Tibial artery (tissue), 1 donor: Measurements from ENCODE around the genes TOMM20L, PRKCH, HIF1A and RHOJ.

DNA sequence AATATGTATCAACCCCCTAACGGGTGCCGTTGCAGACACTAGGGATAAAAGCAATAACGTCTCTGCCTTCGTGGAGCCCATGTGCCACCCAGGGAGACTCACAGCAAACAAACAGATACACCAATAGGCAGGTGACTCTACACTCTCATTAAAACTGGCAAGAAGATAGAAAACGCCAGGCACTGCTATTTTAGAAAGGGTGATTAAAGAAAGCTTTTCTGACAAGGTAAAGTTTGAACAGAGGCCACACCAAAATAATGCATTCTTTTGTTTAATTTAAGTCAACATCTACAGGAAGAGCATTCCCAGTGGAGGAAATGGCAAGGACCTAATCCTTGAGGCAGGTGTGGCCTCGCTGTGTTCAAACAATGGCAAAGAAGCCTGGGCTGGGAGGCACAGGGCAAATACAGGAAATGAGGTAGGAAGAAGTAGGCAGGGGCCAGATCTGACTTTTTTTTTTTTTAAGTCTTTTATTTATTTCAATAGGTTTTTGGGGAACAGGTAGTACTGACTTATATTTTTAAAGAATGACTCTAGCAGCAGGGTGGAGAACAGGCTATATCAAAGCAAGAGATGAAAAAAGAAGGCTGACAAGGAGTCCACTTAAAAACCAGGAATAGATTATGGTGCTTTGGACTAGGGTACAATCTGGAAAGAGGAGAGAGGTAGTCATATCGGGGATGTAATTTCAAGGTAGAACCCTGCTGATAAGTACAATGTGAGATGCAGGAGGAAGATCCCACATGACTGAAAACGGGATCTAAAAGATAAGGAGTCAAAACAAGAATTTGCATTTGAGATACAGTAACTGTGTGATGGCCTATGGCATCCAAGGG is 53.5 kb downstream of the ARMH4 start:
- PRO-cap = no peak

DNA sequence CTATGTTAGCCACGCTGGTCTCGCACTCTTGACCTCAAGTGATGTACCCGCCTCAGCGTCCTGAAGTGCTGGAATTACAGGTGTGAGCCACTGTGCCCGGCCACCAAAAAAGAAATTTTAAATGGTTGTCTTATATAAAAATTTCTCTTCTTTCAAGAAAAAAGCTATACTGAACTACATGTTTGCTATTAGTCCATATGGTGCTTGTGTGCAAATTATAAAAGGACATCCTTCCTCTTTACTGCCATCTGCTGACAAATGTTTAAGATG is 33.0 kb upstream of the TOMM20L start:
- PRO-cap = no peak

GRCh38 chr14:58395607-58396853 is at the start of gene TOMM20L:
Gene TOMM20L (plus strand): TSS chr14:58395930.
- PRO-cap = bidirectional peak, plus-strand start at chr14:58395939, minus-strand start at chr14:58395804; bidirectional peak, plus-strand start at chr14:58396096, minus-strand start at chr14:58396006

DNA sequence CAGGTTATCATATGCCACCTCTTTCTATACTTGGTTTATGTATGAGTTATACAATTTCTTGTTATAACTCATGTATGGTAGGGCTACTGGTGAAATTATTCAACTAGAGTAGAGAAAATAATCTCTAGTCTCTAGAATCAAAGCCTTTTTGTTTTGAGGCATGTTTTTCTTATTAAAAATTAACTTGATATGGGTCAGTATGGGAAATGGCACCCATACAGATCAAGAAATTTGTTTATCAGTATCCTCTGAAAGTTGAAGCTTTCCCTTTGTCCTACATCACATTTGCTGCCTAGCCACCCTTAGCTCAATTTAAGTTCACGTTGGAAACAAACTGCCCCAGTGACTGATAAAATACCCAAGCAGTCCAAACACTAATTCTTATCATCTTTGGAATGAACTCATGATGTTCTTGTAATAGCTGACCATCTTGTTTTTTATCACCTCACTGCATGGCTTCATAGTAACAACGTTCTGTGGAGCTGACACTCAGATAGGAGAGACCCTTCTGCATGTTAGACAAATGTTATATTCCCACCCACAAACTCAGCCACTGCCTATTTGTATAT is 93.5 kb downstream of the GPR135 start:
- PRO-cap = no peak

DNA sequence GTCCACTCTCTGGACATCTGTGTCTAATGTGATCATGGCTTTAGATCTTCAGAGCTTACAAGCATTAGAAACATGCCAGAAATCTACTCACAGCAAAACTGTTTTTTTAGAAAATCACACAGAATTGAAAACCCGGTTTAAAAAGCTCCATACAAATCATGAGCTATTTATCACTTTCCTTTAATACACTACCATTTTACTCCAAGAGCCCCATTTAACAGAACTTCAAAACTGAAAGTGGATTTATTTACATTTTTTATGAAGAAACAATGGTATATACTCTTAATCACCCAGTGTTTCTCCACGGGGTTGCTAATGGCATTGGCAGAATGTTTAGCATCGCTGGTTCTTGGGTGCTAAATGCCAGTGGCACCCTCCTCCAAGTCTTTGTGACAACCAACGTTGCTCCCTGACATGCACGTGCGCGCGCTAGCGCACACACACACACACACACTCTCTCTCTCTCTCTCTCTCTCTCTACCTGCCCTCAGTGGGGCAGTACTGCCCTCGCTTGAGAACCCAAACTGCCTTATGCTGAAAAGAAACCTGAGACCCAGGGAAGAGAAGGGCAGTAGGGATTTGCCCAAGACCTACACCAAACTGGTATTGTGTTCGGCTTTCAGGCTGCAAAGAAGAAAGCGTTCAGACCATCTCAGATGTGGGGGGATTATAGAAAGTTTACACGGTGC is 82.0 kb downstream of the PPM1A start:
- PRO-cap = no peak

GRCh38 chr14:60890129-60890824 is 90.6 kb downstream of the TRMT5 start:
- PRO-cap = no peak

GRCh38 chr14:61080312-61081151 is 99.5 kb downstream of the SLC38A6 start:
- PRO-cap = no peak

- PRO-cap = bidirectional peak, plus-strand start at chr14:61321705, minus-strand start at chr14:61321646
Observed at GRCh38 chr14:61321337-61321985, at the start of gene PRKCH. Gene PRKCH (plus strand): TSS chr14:61321579.

GRCh38 chr14:61343790-61344731 is 22.7 kb downstream of the PRKCH start:
- PRO-cap = no peak

- PRO-cap = no peak
Observed at GRCh38 chr14:61451464-61451899, 130.1 kb downstream of the PRKCH start.

DNA sequence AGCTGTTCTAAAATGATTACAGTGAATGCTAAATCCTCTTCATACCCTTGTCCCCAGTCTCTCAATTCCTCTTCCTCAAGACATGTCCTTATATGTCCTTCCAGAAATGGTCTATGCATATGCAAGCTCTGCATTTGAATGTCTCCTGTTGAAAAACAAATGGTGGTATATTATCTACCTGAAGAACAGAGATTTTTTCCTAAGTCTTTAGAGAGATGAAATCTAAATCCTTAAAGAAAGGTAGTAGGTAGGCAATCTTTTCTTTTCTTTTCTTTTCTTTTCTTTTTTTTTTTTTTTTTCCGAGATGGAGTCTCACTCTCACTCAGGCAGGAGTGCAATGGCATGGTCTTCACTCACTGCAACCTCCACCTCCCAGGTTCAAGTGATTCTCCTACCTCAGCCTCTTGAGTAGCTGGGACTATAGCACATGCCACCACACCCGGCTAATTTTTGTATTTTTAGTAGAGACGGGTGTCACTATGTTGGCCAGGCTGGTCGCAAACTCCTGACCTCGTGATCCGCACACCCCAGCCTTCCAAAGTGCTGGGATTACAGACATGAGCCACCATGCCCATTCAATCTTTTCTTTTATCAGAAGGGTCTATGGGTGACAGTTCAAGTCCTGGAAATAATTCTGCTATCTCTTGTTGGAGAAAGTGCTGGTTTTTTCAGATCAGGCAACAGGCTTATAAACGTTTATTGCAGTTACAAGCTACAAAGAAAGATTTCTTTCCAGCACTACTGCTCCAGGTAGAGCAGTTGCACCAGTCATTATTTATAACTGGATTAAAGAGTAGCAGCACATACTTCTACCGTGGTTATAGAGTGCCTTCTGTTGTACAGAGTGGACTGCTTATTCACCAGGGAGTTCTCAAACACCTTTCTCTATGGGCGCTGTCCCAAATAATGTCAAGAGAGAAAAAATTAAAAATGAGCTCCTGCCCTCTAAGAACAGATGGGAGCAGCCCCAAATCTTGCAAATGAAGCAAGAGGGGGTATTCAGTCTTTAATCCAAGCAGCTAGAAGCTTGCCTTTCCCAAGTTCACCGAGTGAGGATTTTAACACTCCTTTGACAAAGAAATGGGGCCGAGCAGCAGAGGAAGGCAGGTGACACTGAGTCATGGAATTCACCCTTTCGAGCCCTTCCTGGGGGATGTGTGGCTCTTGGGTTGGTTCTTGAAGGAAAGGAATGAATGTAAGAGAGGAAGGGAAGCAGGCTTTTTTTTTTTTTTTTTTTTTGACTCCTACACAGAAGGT is 180.8 kb downstream of the PRKCH start:
- PRO-cap = no peak

- PRO-cap = no peak
Observed at GRCh38 chr14:61567958-61569315, 126.9 kb upstream of the HIF1A start.

DNA sequence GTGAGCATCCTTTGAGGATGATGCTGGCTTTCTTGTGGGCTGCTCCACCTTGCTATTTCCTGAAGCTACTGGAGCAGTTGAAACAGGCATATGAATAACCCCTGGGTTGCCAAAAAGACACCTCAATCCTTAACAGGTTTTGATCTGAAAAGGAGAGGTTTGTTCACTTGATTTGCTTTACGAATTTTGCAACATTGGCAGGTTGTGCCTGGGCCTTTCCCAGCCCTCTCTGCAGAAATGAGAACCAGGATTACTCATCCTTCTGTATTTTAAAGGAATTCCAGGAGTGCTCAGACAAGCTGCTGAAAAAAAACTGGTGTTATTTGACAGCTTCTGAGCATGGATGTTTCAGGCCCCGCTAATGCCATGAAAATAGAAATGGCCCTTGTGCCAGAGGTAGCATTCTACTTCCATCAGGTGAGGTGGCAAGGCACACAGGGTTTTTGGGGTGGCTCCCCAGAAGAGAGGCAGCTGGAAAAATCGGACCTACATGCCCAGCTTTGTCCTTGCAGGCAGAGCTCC is 121.2 kb upstream of the HIF1A start:
- PRO-cap = no peak

DNA sequence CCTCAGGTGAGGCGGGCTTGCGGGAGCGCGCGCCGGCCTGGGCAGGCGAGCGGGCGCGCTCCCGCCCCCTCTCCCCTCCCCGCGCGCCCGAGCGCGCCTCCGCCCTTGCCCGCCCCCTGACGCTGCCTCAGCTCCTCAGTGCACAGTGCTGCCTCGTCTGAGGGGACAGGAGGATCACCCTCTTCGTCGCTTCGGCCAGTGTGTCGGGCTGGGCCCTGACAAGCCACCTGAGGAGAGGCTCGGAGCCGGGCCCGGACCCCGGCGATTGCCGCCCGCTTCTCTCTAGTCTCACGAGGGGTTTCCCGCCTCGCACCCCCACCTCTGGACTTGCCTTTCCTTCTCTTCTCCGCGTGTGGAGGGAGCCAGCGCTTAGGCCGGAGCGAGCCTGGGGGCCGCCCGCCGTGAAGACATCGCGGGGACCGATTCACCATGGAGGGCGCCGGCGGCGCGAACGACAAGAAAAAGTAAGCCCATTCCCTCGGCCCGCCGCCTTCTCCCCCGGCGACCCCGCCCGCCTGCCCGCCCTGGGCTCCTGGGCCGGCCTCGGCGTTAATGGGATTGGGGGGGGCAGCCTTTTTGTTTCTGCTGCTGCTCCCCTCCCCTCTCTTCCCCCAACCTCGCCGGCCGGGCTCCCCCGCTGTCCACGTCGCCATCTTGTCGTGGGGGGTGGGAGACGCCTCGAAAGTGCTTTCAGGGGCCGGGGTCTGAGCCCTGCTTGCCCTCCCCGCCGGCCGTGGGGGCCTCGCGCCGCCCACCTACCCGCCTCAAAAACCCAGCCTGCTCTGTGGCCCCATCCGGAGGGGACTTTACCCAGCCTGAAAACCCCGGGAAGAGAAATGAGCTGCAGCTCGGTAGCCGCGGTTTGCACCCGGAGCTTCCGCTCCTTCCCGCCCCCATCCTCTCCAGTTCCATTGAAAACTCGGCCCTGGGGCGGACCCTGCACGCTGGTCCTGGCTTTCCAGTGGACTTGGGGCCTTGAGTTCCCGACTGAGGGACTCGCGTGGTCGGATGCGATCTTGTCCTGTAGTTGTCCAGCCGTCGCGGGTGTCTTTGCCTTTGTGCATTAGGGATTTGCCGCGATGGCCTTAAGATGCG is at the start of gene HIF1A:
Gene HIF1A (plus strand): TSS at position 138 of the 1,095 bp plus-strand sequence.
- PRO-cap = bidirectional peak, plus-strand start at position 148 of the sequence, minus-strand start outside the sequence; bidirectional peak, plus-strand start at position 660 of the sequence, minus-strand start at position 656 of the sequence

DNA sequence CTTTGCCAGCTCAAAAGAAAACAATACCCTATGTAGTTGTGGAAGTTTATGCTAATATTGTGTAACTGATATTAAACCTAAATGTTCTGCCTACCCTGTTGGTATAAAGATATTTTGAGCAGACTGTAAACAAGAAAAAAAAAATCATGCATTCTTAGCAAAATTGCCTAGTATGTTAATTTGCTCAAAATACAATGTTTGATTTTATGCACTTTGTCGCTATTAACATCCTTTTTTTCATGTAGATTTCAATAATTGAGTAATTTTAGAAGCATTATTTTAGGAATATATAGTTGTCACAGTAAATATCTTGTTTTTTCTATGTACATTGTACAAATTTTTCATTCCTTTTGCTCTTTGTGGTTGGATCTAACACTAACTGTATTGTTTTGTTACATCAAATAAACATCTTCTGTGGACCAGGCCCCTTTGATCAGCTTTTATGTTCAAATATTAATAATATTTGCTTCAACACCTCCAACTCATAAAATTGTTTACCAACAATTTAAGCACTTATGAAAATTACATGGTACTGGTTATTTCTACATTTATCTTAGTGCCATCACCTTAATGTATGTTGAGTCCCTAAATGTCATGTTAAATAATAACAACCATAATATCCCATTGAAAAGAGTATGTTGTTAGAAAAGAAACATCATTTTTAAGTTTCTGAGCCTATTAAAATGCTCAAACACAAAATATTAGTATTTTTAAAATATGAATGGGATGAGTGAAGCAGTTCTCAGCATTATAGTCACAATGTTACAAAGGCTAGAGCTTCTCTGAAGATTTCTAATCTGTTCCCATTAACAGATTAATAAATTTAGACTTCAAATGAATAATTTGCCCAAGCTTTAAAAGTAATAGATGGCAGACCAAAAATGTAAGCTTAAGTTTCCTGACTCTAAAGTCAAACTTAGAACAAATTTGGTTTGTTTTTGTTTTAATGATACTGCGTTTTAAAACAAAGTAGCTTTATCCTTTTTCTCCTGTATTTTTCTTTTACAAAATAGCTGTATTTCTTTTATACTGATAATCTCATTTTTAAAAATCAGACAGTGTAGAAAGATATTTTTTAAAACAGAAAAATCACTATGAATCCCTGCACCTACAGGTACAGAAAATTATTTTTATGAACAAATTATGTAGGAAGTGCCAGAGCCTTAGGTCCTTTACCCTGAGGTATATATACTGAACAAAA is 14.0 kb upstream of the SNAPC1 start:
- PRO-cap = no peak

DNA sequence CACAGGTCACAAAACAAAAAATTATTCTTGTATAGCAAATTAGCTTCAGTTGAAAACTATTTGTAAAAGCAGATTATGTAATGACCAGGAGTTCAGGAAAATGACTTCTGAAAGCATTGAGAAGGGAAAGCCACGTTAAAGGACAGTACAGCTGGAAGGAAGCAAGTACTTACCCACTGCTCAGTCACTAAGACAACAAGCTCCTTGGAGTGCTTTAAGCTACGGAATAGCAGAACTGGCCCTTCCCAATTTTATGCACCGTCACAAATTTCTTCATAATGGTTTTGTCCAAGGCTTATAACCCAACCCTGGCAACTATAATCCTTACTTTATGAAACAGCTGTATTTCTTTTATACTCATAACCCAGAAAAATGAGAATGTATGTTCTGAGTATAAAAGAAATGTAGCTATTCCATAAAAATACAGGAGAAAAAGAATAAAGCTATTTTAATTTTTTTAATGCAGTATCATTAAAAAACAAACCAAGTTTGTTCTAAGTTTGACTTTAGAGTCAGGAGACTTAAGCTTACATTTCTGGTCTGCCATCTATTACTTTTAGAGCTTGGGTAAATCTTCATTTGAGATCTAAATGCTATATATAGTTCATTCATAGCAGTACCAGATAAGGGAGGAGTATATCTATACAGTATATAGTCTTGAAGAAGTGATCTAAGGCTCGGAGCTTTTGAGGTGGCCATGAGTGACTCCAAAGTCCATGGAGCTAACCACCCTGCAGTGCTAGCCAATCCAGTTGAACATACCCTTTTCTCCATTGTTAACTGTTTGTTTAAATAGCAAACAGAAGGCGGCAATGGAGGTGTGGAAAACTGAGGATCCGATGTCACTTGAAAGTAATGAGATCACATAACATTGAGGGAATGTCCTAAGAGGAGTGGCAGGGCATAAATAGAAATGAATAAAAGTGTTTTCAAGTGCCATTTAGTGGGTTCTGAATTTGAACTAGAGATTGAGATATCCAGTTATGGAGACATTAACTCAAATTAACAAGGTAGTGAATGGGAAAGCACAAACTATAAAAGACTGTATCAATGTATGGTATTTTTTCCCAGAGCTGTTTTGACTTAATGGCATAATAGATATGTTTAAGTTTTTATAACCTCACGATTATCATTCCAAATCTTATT is 12.6 kb upstream of the SNAPC1 start:
- PRO-cap = unidirectional peak, minus-strand start at position 189 of the sequence

DNA sequence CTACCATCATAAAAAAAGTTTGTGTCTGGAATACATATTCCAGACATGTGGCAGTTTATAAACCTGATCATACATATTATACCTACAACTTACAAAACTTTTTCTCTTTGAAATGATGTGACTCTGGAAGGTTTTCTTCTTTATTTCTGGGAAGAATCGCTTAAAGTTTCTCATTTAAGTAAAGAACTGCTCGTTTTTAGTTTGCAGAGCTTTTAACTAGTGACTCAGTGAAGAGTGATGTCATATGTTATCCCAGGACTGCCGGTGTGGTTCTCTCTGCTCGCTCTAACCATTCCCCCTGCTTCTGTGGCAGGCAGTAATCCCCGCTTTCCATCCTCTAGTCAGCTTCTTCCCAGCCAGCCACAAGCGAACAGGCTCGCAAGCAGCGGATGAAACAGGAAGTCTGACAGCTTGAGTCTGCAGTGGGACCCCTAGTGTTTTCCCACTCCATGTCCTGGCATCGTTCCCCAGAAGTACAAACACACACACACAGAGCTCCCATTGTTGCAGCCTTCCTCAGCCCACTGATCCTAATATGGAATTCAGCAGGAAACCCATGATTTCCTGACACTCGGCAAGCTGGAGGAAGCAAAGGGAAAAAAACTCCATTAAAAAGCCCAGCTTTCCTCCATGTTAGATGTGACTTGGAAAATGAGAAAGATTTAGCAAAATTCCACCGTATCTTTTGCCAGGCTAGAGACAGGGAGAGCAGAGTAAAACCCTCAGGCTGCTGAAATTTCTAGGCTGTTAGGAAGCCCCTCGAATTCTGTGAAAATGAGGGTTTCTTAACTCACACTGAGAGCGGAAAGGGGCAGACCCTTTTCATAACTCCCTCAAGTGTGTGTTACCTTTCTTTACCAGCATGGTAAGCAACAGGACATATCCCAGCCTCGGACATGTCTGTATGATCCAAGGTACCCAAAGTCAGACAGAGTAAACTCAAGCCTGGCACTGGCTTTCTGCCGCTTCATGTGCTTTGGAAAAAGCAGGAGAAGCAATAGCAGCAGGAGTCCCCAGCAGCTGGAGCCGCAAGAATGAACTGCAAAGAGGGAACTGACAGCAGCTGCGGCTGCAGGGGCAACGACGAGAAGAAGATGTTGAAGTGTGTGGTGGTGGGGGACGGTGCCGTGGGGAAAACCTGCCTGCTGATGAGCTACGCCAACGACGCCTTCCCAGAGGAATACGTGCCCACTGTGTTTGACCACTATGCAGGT is at the start of gene RHOJ:
Gene RHOJ (plus strand): TSS at position 608 of the 1,214 bp plus-strand sequence.
- PRO-cap = bidirectional peak, plus-strand start at position 369 of the sequence, minus-strand start at position 343 of the sequence

DNA sequence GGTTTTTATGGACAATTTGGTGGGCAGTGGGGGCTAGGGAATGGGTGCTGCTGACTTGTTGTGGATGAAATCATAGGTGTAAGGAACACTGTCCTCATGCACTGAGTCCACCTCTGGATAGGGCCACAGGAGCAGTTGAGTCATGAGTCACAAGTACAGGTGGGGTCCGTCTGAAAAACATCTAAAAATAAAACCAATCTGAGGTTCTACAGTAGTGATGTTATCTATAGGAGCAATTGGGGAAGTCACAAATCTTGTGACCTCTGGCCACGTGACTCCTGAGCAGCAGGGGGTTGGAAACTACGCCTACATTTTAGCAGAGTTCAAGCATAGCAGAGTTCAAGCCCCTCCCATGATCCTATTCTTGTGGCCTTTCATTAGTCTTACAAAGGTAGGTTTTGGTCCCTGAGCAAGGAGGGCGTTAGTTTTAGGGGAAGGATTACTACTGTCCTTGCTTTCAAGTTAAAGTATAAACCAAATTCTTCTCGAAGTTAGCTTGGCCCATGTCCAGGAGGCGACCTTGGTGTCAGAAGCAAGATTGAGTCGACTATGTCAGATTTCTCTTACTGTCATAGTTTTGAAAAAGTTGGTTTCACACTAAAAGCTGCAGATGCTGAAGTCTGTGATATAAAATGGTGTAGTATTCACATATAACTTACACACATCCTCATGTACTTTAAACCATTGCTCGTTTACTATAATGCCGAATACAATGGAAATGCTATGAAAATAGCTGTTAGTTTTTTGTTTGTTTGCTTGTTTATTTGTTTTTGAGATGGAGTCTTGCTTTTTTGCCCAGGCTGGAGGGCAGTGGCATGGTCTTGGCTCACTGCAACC is 18.3 kb upstream of the SGPP1 start:
- PRO-cap = no peak

DNA sequence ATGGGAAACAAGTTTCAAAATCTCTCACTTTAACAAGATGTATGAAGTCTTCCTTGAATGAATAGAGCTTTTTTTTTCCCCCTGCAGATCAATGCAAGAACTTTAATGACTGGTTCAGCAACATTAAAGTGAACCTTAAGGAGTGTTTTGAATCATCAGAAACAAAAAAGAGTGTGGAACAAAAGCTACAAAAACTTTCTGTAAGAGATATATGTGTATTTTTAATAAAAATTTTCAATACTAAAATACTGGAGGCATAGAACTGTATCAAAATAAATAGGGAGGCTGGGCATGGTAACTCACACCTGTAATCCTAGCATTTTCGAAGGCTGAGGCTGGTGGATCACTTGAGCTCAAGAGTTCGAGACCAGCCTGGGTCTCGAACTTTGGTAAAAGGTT is 169.9 kb downstream of the SYNE2 start:
- PRO-cap = no peak

DNA sequence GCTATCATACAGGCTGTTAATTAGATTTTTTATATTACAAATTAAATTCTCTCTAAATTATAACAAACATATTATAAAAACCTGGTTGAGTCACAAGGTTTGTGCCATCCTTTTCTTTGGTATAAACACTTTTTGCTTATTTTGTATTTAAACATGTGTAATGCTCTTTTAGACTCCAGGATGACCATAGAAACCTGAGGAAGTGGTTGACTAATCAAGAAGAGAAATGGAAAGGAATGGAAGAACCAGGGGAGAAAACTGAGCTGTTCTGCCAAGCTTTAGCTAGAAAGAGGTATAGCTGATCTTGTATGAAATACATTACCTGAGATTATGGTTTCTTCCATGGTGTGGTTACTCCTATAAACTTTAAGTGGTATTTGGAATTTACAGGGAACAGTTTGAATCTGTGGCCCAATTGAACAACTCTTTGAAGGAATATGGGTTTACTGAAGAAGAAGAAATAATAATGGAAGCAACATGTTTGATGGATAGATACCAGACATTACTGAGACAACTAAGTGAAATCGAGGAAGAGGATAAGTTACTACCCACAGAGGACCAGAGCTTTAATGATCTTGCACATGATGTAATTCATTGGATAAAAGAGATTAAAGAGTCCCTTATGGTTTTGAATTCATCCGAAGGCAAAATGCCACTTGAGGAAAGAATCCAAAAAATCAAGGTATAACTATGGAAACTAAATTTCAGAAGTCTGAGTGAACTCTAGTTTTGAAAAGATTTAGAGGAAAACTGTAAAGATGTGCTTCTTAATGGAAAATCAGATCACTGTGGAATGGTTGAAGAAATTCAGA is 172.1 kb downstream of the SYNE2 start:
- PRO-cap = no peak